Fibroblast of villous mesenchyme (primary cell): Measurements from ENCODE around the gene TLE3.

DNA sequence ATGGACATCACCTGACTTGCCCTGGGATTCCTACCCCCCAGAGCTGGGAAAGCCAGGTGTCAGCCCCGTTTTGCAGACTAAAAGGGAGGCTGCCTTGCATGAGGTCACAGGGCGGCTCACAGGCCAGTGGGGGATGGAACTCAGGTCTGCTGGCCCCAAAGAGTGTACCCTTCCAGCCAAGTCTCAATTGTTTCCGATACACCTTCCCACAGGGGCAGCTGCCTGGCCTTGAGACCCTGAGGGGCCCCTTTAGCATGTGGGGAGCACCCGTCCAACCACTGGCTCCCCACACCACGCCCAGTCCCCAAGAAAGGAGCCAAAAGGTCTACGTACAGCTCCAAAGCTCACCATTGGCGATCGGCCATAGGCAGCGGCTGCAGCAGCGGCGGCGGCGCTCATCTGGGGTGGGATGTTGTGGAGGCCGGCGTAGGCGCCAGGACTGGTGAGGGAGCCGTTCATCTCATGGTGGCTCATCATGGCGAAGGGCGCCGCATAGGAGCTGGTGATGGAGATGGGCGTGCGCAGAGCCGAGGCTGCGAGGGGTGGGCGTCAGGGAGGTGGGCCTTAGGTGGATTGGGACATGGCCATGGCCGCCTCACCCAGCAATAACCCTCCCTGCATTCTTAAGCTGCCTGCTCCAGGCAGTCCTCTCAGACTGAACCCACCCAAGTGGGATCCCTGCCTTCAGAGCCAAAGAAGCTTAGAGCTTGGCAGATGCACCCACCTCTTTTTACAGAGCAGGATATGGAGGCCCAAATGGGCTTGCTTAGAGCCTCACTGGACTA, 40.4 kb downstream of the TLE3 start:
- CAGE, long polyA plus RNA = no peak

- CAGE, long polyA plus RNA = no peak
Measured at GRCh38 chr15:70097224-70098212, at the start of gene TLE3. TLE3 (minus strand) TSS chr15:70097917.

GRCh38 chr15:70099473-70099690, 1.7 kb upstream of the TLE3 start:
- CAGE, long polyA plus RNA = no peak

DNA sequence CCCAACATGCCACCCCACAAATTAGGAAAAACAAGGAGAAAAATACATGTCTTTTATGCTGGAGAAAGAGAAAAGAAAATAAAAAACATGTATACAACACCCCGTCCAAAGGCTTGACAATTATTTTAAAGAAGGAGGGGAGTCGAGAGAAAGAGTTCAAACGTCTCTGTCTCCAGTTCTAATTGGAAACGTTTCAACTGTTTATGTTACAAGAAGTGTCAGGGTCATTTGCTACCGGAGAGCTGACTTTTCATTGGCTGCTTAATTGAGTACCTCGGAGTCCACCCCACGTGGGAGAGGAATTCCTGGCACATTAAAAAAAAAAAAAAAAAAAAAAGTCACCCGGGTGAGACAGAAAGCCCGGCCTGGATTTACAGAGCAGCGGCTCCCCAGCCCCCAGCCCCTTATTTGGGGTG, 3.7 kb upstream of the TLE3 start:
- CAGE, long polyA plus RNA = no peak

DNA sequence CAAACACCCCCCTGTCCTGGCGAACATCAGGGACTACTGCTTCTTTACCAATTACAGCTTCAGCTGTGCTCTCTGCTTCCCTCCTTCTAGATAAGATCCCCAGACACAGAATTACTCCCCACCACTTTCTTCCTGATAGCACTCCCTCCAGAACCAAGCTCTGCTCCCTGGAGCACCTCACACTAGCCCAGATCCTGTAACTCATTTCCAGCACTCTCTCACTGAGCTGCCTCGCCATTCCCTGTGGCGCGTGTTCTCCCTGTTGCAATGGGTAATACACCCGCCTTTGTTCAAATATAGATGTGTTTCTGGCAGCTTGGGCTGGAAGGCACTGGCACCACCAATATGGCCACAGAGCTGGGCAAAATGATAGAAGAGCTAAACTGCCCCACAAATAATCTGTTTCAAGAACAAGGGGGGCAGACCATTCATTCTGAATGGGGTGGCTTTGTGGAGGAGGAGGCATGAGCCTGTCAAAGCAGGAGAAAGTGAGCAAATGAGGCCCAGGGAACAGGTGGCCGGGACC, 57.4 kb upstream of the TLE3 start:
- CAGE, long polyA plus RNA = no peak

DNA sequence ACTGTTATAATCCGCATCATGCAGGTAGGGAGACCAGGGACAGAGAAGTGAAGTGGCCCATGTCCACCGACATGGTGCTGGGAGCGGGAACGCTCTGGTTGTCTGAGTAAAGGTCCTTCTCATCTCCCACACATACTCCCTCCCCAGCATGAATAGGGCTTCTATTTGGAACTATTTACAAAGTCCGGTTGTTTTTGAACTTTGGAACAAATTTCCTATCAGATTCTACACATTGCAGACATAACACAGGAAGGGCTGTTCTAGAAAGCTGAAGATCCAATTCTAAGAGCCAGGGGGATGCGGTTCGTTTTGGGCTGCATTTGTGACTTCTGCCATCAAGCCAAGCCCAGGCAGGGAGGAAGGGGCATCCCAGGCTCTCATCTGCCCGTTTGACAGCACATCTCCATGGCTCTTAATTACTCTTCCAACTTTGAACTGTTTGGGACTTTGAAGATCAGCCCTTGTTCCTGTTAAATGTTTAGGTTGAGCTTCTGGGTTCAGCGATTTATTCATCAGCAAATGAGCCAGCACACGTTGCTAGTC, 94.9 kb upstream of the TLE3 start:
- CAGE, long polyA plus RNA = no peak

GRCh38 chr15:70436965-70437462, 326.3 kb downstream of the UACA start:
- CAGE, long polyA plus RNA = no peak

DNA sequence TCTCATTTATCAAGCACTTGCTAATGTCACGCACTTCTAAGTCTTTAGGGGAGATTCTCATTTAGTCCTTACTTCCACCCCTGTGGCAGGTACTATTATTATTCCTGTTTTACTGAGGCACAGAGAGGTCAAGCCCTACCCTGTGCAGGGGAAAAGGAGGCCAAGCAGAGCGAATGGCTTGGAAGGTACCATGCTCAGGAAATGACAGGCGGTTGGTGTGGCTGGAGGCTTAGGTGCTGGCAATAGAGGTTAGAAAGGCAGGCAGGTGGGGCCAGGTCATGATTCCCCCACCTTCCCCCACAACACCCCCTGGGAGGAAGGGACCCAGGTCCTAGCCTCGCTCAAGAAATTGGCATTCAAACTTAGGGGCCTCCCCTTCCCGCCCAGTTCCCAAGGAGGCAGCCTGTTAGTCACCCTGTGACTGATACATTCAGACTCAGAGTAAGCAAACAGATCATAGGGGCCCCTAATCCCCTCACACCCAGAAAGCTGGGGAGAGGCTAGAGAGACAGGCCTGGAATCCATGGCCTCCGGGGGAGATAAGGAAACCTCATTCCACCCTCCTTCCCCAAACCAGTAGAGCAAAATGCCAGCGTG, 268.7 kb downstream of the UACA start:
- CAGE, long polyA plus RNA = no peak

- CAGE, long polyA plus RNA = no peak
Measured at GRCh38 chr15:70701810-70702951, 61.2 kb downstream of the UACA start.

- CAGE, long polyA plus RNA = no peak
Measured at GRCh38 chr15:70726713-70727382, 36.5 kb downstream of the UACA start.

DNA sequence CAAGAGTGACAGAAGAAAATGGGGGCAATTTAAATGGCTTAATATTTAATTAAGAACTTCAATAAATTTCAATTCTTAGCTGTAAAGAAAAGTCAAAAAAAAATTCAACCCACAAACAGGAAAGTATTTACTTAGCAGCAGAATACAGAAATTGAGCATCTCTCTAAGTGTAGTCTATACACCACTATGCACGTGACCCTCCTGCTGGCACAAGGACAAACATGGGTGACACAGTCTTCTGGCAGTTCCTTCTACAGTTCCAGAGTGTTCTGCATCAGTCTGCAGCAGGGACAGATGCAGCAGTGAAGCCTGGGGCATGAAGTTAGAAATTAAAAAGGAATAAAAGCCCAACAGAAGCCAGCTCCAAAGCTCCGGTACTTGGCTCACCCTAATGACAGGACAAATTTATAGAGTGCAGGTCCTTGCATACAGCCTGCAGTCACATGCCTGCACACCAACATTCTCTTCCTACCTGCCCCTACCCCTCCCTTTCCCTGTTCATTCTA, 15.2 kb downstream of the UACA start:
- CAGE, long polyA plus RNA = no peak

- CAGE, long polyA plus RNA = no peak
Measured at GRCh38 chr15:70762330-70763054, 866 bp downstream of the UACA start.

DNA sequence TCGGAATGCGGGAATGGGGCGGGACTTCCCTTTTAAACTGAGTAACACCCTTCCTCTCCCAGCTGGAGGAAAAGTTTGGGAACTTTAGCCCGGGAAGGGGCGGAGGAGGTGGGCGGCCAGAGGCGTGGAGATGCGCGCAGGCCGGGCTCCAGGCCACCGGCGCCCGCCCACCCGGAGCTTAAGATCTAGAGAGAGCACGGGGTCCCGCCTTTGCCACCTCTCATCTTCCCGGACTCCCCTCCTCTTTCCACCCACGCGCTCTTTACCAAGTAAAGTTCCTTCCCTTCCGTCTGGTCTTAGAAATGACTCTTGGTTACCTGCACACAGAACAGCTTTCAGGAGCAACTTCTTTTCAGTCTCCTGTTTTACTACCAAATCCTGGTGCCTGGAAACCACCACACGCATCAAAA, 281 bp upstream of the UACA start:
- CAGE, long polyA plus RNA = no peak

DNA sequence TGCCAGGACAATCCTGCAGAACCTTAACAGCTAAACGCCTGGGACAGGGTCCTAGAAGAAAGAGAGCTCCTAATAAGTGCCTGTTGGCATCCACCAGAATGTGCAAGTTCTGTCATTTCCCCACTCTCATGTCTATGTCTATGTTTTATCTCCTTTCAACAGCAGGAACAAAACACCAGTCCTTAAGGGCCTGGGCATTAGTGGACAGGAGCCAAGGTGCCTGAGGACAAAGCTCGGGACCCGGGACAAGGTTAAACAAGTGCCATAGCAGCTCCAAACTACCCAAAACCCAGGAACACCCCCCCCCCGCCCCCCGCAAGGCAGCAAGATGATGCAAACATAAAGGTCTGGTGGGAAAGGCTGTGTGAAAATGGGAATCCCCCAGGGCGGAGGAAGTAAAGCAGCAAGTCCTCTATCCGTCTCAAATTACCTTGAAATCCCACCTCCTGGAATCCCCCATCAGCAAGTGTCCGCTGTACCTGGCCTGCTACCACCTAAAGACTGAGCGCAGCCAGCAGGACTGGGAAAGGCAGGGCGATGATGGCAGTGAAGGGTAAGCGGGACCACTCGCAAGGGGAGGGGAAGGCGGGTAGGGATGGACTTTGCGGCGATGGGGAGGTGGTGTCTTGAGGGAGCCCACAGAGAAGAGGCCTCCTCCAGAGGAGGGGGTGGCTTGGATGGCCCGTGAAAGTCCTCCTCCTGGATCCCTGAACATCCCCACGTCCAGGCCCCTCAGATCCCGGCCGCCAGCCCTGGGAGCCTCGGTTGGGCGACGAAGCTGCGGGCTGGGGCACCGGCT, 841 bp downstream of the LARP6 start:
- CAGE, long polyA plus RNA = no peak

GRCh38 chr15:71202551-71203201, 87.4 kb downstream of the THSD4 start:
- CAGE, long polyA plus RNA = no peak

DNA sequence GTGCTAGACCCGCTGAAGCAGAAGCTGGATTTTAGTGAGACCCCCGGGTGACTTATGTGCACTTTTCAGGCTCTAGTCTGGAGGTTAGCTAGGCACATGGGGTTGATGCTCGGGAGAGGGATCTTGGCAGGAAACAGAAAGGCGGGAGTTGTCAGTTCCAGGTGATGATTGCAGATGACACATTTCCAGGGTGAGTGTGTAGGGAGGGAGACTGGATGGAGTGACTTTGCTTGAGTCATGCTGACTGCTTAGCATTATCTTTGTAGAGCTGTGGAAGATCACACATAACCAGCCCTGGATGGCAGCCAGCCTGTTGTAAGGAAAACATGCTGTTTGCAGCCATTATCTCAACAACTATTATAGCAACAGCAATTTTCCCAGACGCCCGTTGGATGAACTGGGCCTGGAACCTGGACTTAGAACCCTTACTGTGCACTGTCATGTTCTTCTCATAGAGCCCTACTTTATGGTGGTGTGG, 122.4 kb downstream of the THSD4 start:
- CAGE, long polyA plus RNA = no peak

DNA sequence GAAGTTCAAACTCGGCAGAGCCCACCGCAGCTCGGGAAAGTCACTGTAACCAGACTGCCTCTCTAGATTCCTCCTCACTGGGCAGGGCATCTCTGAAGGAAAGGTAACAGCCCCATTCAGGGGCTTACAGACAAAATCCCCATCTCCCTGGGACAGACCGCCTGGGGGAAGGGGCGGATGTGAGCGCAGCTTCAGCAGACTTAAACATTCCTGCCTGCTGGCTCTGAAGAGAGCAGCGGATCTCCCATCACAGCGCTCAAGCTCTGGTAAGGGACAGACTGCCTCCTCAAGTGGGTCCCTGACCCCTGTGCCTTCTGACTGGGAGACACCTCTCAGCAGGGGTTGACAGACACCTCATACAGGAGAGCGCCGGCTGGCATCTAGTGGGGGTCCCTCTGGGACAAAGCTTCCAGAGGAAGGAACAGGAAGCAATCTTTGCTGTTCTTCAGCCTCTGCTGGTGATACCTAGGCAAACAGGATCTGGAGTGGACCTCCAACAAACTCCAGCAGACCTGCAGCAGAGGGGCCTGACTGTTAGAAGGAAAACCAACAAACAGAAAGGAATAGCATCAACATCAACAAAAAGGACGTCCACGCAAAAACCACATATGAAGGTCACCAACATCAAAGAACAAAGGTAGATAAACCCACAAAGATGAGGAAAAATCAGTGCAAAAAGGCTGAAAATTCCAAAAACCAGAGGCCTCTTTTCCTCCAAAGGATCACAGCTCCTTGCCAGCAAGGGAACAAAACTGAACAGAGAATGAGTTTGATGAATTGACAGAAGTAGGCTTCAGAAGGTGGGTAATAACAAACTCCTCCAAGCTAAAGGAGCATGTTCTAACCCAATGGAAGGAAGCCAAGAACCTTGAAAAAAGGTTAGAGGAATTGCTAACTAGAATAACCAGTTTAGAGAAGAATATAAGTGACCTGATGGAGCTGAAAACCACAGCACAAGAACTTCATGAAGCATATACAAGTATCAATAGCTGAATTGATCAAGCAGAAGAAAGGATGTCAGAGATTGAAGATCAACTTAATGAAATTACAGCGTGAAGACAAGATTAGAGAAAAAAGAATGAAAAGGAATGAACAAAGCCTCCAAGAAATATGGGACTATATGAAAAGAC, 150.9 kb downstream of the THSD4 start:
- CAGE, long polyA plus RNA = no peak

- CAGE, long polyA plus RNA = no peak
Measured at GRCh38 chr15:71314754-71315335, 199.6 kb downstream of the THSD4 start.

- CAGE, long polyA plus RNA = no peak
Measured at GRCh38 chr15:71328351-71328864, 213.1 kb downstream of the THSD4 start.

- CAGE, long polyA plus RNA = no peak
Measured at GRCh38 chr15:71435234-71436008, 320.1 kb downstream of the THSD4 start.